HT1080 (cell line): ENCODE measurements around the genes GPHA2 and BATF2.

DNA sequence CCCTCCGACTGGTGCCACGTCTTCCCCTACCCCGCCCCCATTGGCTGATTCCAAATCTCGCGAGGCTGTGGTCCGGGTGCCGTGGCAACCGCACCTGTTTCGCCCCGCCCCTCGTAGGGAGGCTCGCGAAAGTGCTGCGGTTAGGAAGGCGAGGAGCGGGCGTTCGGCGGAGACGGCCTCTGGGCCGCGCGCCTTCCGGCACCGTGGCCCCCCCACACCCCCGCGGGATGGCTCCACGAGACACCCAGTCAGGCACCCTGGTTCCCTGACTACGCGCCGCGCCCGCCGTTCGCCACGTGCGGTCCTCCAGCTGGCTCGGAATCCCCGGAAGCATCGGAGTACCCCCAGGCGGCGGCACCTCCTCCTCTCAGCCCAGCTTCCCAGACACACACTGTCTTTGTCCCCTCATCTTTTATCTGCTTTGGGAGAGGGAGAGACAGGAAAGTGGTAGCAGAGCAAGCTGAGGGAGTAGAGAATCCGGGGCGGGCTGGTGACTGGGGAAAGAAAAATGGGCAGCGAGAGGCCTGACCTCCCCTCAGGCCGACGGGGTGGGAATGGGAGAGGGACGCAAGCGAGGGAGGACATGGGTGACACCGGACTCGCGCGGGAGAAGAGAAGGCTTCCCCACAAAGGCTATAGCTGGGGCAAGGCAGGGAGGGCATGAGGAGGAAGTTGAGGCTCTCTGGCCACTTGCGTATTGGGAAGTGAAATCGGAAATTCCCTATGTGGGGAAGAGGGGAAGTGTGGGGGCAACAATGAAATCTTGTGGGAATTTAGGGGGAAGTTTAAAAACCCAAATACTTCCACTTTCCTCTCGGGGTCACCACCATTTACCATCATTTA is 541 bp upstream of the EHD1 start:
RAMPAGE:
- cytosol, long total RNA, result no peak
- long total RNA, result no peak
- nucleus, long total RNA, result no peak

RAMPAGE:
- cytosol, long total RNA, result no peak
- long total RNA, result no peak
- nucleus, long total RNA, result no peak
Measured at GRCh38 chr11:64901722-64902452, 15.1 kb downstream of the ATG2A start.

GRCh38 chr11:64925174-64925687 is 742 bp downstream of the PPP2R5B start:
RAMPAGE:
- cytosol, long total RNA, result no peak
- long total RNA, result no peak
- nucleus, long total RNA, result no peak

DNA sequence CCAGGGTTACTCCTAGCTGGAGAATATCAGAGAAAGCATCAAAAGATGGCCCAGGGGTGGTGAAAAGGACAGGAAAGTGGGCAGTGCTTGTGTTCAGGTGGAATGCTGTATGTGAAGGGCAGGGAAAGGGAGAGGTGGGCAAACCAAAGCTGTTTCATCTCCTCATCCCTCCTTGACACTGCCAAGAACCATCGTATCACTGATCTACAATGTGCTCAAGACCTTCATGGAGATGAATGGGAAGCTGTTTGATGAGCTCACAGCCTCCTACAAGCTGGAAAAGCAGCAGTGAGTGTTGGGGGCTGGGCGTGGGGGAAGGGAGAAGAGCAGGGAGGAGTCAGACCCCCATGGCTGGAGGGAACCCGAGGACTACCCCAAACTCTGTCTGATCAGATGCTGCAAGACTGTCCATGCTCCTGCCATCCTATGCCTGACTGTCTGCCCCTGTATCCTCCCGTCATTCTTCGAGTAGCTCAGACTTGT is 2.7 kb downstream of the GPHA2 start:
RAMPAGE:
- cytosol, long total RNA, result no peak
- long total RNA, result no peak
- nucleus, long total RNA, result no peak

GRCh38 chr11:64935753-64936394 is at the start of gene GPHA2:
TSS of gene GPHA2 (minus strand) at chr11:64935893.
RAMPAGE:
- cytosol, long total RNA, result no peak
- long total RNA, result no peak
- nucleus, long total RNA, result no peak

DNA sequence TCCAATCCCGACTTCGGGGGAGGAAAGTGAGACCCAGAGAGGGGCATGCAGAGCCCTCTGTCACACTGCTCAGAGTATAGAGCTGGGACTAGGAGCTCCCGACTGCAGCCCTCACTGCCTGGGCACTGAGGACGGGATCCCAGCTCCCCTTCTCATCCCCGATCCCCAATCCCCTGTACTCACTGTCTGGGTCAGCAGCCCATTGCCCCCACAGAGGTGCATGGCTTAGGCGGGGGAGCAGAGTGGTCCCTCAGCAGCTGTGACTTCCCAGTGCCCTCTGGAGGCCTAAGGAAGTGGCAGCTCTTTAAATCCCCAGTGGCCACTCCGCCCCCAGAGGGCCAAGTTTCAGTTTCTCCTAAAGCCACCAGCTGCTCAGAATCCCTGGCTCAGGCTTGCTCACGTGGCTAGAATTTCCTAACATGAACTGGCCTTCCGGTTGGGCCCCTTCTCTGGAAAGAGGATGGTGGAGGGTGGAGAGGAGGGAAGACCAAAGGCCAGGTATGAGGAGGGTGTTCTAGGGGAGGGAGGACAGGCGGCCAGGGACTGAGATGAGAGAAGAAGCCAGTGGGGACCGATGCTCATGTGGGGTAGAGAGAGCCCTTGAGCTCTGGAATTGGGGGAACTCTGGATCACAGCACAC is at the start of gene BATF2:
Gene BATF2, minus strand, starts transcription at position 279 of the 640 bp plus-strand sequence.
RAMPAGE:
- cytosol, long total RNA, result no peak
- long total RNA, result no peak
- nucleus, long total RNA, result no peak

DNA sequence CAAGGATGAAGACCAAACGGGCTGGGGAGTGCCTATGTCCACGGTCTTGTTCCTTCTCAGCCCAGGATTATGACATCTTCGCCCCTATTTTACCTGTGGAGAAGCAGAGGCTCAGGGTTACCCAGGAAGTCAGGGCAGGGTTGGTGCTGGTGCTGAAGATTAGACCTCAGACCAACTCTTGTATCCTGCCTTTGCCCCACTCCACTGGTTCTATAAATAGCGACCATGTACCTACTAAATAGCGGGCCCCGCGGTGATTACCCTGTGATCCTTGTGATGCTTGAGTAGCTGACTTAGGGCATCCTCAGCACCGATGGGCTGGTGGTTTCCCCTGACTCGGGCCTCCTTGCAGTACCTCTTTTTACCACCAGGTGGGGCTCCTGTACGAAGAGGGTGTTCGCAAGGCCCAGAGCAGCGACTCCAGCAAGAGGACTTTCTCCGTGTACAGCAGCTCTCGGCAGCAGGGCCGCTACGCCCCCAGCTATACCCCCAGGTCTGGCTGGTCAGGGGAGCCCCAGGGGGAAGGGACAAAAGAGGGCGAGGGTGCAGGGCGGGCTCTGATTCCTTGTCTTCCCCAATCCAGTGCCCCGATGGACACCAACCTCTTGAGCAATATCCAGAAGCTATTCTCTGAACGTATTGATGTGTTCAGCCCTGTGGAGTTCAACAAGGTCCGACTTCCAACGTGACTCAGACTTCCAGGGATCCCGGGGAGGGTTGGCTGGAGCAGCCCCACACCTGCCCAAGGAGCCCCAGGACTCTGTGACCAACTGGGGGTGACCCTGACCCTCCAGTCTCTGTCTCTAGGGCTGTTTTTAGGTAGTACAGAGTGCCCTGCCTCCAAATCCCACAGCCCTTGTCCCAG is 1.3 kb upstream of the TM7SF2 start:
RAMPAGE:
- cytosol, long total RNA, result no peak
- long total RNA, result no peak
- nucleus, long total RNA, result no peak

DNA sequence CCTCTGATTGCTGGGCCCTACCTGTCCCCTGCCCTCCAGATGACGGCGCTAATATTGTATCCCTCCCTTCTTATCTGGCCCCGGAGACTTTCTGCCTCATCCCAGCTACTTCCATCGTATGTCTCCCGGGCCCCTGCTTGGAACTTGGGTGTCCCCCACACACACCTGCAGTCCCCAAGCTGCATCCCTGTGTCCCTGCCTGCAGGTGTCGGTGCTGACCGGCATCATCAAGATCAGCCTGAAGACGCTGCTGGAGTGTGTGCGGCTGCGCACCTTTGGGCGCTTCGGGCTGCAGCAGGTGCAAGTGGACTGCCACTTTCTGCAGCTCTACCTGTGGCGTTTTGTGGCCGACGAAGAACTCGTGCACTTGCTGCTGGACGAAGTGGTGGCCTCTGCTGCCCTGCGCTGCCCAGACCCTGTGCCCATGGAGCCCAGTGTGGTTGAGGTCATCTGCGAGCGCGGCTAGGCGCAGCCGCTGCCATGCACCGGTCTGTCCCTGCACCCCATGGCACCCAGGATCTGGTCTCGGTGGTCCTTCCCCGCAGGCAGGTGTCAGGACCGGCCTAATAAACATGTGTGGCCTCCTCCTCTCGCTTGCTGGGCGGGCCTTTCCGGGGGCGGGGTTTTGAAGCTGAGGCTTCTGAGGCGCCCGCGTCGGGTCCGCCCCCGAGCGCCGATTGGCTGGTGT is 406 bp upstream of the TM7SF2 start:
RAMPAGE:
- cytosol, long total RNA, result no peak
- long total RNA, result no peak
- nucleus, long total RNA, result no peak

DNA sequence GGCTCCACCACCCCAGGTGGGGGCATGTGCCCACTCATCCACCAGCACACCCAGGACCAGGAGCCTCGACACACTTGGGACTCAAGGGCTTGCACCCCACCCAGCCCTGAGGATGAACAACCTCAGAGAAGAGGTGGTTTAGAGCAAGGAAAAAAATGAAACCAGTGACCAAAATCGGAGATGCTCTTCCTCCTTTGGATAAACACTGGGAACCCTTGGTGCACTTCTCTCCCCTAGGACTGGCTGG is 1.5 kb downstream of the ZNHIT2 start:
RAMPAGE:
- cytosol, long total RNA, result no peak
- long total RNA, result no peak
- nucleus, long total RNA, result no peak

GRCh38 chr11:65118775-65119428 is 1.4 kb upstream of the ZNHIT2 start:
RAMPAGE:
- cytosol, long total RNA, result no peak
- long total RNA, result no peak
- nucleus, long total RNA, result no peak

GRCh38 chr11:65182044-65182180 is 184 bp downstream of the CAPN1 start:
RAMPAGE:
- cytosol, long total RNA, result no peak
- long total RNA, result no peak
- nucleus, long total RNA, result no peak

DNA sequence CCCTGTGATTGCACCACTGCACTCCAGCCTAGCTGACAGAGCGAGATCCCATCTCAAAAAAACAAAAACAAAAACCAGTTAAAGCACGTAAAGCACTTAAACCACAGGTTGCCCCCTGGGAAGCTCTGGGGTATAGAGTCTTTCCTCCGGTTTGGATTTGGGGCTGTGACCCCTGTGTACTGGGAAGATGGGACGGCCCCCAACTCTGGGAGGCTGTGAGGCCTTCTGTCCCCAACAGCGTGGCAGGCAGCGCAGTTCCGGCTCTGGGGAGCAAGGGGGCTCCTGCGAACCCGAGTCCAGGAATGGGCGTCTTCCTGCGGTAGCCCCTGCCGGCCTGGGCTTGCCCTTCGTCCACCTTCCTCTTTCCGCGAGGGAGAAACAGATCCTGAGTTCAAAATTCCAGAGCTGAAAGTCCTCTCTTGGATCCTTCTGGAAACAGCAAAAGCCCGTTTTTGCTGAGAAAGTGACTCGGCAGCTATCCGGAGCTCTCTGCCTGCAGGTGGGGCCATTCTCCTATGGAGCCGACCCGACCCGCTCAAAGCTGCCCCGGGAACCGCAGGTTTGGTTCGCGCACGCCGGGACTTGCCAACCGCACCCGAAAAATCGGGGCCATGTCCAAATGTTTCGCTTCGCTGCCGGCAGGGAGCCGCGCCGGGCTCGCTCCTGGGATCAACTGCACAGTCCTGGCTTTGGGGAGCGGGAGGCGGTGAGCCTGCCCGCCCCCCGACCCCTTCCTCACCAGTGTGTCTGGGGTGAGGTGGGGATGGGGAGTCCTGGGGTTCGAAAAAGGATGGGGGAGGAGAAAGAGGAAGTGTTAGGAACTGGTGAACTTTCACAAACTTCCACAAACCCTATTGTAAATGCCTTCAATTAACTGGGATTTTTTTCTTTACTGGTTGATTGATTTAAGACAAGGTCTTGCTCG is 36.2 kb upstream of the POLA2 start:
RAMPAGE:
- cytosol, long total RNA, result no peak
- long total RNA, result no peak
- nucleus, long total RNA, result no peak

DNA sequence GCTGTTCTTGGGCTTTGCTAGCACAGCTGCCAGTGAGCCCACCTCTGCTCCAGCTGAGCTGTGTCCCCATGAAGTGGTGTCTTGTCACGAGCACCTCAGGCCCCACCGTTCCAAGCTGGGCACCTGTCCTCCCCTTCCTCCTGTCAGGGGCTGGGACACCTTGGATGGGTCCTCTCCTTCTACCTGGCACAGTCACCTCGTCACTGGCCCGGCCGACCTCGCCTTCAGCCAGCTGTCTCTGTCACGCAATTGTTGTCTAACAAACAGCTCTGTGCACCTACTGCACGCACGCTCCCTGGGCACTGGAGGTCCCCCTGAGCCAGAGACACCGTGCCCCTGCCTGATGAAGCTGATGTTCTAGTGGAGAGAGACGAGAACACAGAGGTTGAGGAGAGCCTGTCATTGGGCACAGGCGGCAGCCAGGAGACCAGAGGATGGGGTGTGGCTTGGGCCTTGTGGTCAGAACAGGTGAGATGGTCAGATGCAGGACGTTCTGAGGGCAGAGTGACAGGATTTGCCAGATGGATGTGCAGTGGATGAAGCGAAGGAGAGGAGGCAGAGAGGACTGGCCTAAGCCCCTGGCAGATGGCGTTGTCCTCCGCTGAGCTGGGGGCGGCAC is 10.7 kb downstream of the FRMD8 start:
RAMPAGE:
- cytosol, long total RNA, result no peak
- long total RNA, result no peak
- nucleus, long total RNA, result no peak

DNA sequence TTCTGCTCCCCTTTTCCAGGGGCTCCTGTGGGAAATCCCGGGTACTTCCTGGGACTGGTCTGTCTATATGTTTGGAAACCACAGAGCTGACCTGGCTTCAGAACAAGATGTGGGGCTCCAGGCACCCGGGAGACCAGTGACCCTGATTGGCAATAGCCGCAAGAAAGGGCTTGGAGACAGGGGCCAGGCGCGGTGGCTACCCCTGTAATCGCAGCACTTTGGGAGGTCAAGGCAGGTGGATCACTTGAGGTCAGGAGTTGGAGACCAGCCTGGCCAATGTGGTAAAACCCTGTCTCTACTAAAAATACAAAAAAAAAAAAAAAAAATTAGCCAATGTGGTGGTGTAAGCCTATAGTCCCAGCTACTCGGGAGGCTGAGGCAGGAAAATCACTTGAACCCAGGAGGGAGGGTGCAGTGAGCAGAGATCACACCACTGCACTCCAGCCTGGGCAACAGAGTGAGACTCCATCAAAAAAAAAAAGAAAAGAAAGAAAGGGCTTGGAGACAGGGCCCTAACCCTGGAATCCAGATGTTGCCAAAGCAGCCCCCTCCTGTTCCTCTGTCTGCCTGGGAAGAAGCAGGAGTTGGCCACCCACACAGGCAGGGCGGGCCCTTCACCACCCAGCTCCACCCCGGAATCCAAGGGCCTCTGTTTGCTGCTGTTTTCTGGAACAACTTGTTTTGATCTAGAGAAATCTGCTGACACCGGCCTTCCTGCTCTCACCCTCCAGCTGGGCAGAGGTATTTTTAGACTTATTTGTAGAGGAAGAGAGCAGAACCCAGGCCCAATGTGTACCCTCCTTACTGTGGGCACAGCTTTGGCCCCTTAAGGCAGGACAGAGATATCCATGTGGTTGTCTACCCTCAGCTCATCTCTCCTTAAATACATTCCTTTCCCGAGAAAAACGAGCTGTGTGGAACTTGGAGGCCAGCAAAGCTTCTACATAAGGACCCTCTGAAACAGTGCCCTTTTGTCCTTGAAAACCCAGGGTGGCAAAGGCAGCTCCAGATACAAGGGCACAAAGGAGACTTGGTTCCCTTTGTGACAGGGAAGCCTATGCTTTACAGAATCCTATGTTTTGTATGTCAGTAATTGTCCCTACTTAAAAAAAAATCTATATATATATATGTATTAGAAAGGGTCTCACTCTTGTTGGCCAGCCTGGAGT is 33.4 kb downstream of the FRMD8 start:
RAMPAGE:
- cytosol, long total RNA, result no peak
- long total RNA, result start-site peak on the minus strand centred at position 564 of the sequence, 12 bp wide, 11 reads
- nucleus, long total RNA, result start-site peak on the minus strand centred at position 569 of the sequence, 23 bp wide, 9 and 13 reads in 2 replicates

RAMPAGE:
- cytosol, long total RNA, result start-site peak on the plus strand at chr11:65421082-65421651, 44 and 74 reads in 2 replicates
- long total RNA, result start-site peak on the plus strand at chr11:65421446-65421450, 22 reads
- nucleus, long total RNA, result start-site peak on the plus strand at chr11:65421378-65421471, 87 and 33 reads in 2 replicates
Measured at GRCh38 chr11:65420933-65421919, 34.8 kb downstream of the FRMD8 start.

RAMPAGE:
- cytosol, long total RNA, result no peak
- long total RNA, result no peak
- nucleus, long total RNA, result no peak
Measured at GRCh38 chr11:65429683-65430496, 43.5 kb downstream of the FRMD8 start.

DNA sequence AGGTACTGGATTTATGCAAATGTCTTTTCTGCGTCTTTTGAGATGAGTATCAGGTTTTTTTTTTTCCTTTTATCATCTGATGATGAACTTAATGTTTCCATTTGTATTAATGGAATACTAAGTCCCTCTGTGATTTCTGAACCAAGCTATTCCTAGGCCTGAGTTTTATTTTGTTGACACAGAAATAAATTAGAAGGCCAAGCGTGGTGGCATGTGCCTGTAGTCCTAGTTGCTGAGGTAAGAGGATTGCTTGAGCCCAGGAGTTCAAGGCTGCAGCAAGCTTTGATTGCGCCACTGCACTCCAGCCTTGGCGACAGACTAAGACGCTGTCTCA is 53.7 kb downstream of the FRMD8 start:
RAMPAGE:
- cytosol, long total RNA, result no peak
- long total RNA, result no peak
- nucleus, long total RNA, result no peak

GRCh38 chr11:65446195-65447148 is 60.0 kb downstream of the FRMD8 start:
RAMPAGE:
- cytosol, long total RNA, result no peak
- long total RNA, result no peak
- nucleus, long total RNA, result no peak

RAMPAGE:
- cytosol, long total RNA, result no peak
- long total RNA, result no peak
- nucleus, long total RNA, result no peak
Measured at GRCh38 chr11:65447899-65448861, 61.7 kb downstream of the FRMD8 start.

DNA sequence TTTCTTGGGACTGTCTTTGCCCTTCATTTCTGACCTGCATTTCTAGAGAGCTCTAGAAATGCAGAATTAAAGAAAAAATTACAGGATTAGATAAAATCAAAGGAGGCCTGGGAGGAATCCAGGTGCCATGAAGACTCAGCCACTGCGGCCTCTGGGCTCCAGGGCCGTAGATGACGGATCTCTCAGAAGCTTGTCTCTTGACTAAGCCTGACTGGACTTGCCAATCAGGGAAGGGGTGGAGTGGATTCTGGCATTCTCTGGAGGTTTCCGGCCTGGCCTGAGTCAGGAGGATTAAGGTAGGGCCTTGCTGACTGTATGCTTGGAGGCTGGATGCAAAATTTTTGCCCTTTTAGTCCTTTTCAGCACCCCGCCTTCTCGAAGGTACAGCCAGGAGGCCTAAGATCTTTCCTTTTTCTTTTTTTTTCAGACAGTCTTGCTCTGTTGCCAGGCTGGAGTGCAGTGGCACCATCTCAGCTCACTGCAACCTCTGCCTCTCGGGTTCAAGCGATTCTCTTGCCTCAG is 31.0 kb upstream of the SCYL1 start:
RAMPAGE:
- cytosol, long total RNA, result no peak
- long total RNA, result start-site peak on the minus strand centred at position 181 of the sequence, 56 bp wide, 15 reads
- nucleus, long total RNA, result no peak